ENCODE measurements around the genes NAA35 and SHC3.

GRCh38 chr9:83657976-83658872 is 35.3 kb downstream of the IDNK start:
- RRBS = no CpG with 5 or more reads among the region's 4 CpGs

GRCh38 chr9:83670377-83670975 is 37.3 kb downstream of the UBQLN1 start:
- RRBS = no CpG with 5 or more reads among the region's 7 CpGs

GRCh38 chr9:83965575-83965963 is 9.0 kb upstream of the C9orf64 start:
- RRBS = no CpG with 5 or more reads among the region's 6 CpGs

DNA sequence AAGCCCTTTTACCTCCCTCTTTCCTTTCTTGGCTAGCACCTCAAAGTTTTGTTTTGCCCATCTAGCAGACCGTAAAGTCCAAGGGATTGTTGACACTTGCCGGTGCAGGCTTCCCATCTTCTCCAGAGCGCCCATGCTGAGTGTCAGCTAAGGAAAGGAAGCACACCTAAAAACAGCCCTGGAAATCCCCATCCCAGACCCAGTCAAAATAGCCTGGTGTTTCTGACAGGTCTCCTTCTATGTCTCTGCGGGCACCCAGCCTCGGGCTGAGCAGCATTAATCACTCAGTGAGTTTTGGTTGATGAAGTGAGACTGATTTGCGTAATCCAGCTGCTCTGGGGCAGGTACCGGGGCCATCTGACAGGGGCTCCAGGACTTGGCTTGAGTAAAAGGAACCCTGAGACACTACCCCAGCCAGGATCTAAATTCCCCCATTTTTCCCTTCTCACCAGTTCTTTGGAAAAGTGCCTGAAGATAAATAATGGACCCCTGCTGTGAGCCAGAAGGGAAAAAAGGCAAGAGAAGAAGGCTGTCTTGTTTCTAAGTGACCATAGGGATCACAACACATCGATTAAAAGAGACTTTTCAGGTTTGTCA is 647 bp downstream of the SLC28A3 start:
- RRBS = no CpG with 5 or more reads among the region's 8 CpGs

- RRBS = no CpG with 5 or more reads among the region's 2 CpGs
Observed at GRCh38 chr9:84874618-84875063, 205.1 kb downstream of the NTRK2 start.

DNA sequence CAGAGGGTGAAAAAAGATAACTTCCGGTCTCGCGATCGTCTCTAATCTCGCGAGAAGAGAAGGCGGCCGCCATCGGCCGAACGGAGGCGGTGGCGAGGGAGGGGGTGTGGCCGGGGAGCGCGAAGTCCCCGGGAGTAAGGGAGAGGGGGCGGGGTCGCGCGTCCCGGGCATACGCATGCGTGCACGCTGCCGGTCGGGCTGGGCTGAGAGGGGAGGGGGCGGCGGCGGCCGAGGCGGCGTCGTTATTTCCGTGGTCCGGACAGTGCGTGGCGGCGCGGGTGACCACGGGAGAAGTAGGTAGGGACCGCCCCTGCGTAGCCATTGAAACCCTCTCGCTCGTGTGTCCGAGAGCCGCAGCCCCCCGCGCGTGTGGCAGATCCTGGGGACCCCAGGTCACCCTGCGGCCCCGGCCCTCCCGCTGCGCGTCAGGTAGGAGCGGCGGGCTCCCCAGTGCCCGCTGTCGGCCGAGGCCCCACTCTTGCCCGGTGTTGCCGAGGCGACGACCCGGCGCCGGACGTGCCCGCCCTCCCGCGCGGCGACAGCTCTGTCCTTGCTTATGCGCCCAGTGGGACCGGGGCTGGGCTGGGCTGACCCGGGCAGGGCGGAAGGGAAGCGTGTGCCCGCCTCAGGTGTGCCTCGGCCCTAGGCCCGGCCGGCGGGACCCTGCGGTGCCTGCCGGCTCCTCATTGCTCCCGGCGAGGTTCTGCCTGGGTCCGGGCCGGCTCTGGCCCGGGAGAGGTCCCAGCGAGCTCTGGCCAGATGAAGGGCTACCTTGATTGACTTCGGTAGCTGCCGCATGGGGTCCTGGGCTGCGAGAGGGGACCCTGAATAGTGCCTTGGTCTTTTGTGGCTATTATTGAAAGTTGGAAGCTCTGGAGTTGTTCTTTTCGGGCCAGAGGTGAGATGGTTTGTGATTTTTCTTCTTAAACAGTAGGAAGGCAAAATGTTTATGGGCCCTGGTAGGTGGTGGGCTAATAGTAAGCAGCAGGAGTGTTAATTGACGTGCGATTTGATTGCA is at the start of gene NAA35:
TSS of gene NAA35 (plus strand) at position 170 of the 1,018 bp plus-strand sequence.
- RRBS = 1% methylated on average over 51 of the region's 97 CpGs

- RRBS = no CpG with 5 or more reads among the region's 1 CpG
Observed at GRCh38 chr9:86000367-86000639, 59.4 kb downstream of the NAA35 start.

GRCh38 chr9:86046281-86047169 is 52.8 kb downstream of the GOLM1 start:
- RRBS = no CpG with 5 or more reads among the region's 19 CpGs

- RRBS = no CpG with 5 or more reads among the region's 5 CpGs
Observed at GRCh38 chr9:86351935-86352280, 2.3 kb downstream of the TUT7 start.

DNA sequence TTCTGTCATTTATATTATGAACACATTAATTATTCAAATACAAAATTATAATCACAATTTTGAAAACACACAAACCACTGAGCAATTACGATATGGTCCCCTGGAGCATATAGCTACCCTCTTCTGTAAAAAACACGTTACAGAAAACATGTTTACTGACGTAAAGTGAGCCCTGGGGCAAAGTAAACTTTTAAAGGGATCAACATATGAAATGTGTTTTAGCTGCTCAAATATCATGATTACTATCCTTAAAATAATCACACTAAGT is 2.0 kb downstream of the TUT7 start:
- RRBS = no CpG with 5 or more reads among the region's 3 CpGs

GRCh38 chr9:86406328-86406885 is 52.2 kb upstream of the TUT7 start:
- RRBS = no CpG with 5 or more reads among the region's 6 CpGs

DNA sequence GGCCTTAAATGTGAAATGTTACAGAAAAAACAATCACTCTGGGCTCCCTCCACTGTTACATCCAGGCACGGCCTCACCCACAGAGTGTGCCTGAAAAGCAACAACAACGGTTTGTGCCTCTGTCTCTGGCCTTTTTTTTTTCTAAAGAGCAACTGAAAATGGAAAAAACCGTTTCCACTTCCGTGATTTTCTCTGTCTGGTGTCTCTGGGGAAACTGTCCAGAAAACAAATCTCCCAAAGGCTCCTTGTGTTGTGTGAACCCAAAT is 221.7 kb upstream of the TUT7 start:
- RRBS = no CpG with 5 or more reads among the region's 4 CpGs

GRCh38 chr9:87569573-87570627 is 72.2 kb downstream of the DAPK1 start:
- RRBS = no CpG with 5 or more reads among the region's 6 CpGs

DNA sequence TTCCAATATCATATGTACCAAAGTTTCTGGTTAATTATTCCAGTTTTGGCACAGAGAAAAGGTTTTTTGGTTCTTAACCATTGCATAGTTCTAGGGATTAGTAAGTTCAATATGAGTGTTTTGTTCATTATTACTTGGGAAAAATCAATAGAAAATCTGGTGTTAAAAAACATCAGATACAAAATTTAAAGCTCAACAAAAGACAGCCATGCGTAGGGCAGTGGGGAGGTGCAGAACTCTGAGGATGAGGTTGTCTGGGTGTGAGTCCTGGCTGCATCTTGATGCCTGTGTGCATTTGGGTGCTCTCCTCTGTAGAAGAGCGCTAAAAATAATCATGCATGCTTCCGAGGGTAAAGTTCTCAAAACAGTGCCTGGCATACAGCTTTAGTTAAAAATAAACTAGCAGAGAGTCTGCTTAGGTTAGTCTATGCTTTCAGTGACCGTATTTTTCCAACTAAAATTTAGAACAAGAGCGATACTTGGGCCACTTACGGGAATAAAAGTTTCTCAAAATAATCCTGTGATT is 55.4 kb upstream of the SPATA31C2 start:
- RRBS = no CpG with 5 or more reads among the region's 6 CpGs

- RRBS = no CpG with 5 or more reads among the region's 84 CpGs
Observed at GRCh38 chr9:88533715-88534886, 877 bp upstream of the NXNL2 start.

DNA sequence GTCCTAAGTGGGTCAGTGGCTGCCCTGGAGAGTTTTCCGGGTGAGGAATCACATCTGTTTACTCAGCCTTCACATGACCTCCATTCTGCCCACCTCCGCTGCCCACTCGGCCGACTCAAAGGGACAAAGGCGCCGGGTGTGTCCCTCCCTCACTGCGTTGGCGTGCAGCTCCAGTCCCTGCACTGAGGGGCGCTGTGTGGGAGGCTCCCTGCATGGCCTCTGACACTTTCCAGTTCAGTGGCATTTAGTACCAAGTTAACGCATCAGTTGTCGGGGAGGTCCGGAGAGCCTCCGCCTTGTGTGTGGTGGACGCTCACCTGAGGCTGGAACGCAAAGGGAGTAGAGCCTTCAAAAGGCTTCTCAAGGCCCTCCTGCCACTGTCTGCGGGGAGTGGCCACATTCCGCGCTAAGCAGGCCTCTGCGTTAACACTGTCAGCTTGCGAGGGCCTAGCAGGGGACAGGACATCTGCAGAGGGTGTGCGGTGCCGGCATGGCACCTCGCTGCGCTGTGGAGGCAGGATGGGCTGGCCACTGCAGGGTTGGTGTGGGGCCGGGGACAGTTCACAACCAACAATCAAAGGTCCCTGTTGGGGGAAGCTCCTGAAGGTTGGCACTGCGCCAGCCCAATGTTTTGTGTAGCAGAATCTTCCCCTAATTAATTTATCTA is 171.6 kb downstream of the NXNL2 start:
- RRBS = 85% methylated on average over 9 of the region's 26 CpGs

DNA sequence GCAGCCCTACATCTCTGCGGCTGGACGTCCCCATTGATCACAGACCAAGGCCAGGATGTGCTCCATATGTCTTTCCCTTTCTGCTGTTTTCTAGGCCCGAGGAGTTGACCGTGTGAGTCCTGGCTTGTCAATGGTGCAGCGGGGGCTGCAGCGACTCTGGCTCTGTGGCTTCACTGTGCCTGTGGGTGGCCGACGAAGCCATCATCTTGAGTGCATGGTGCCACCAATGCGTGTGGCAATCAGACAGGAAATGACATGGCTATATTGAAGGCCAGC is 67.8 kb upstream of the S1PR3 start:
- RRBS = no CpG with 5 or more reads among the region's 9 CpGs

GRCh38 chr9:88993623-88993989 is 2.3 kb downstream of the S1PR3 start:
- RRBS = no CpG with 5 or more reads among the region's 8 CpGs

DNA sequence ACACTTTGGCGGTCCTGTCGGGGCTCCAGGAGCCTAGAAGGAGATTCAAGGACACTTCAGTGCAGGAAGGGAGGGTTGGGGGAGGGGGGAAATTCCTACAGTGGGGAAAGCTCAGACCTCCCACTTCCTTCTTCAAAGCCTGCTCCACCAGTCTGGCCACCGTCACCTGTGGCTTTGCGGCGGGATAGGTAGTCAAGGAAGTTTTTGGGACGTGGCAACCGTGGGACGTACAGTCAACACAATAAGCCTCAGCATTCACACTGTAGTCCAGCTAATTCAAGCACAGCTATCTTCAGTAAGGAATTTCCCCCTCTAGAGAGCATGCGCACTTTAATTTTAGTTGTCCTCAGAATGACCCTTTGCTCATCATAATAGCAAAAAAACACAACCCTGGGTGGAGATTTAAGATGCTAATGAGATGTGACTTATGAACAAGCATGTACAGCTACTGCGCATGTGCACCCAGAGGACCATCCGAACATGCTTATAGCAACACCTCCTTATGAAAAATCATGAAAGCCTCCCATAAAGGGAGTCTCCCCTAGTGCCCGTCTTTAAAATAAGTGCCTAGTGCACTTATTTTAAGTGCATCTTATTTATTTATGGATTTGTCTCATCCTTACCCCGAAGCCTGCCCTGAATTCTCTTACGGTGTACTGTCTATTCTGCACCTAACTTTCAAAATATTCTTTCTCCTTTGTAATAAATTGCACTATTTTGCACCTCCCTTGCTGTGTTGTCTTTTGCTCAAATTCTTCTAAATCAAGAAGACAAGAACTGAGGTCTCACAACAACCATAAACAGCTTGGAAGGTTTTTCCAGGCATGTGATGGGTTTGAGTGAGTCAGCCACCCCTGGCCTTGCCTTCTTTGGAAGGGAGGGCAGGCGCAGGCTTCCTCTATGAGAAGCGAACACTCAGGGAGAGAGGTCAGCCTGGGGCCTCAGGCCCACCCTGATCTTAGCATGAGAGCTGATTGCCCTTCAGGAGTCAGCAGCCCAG is 31.2 kb downstream of the S1PR3 start:
- RRBS = no CpG with 5 or more reads among the region's 16 CpGs

DNA sequence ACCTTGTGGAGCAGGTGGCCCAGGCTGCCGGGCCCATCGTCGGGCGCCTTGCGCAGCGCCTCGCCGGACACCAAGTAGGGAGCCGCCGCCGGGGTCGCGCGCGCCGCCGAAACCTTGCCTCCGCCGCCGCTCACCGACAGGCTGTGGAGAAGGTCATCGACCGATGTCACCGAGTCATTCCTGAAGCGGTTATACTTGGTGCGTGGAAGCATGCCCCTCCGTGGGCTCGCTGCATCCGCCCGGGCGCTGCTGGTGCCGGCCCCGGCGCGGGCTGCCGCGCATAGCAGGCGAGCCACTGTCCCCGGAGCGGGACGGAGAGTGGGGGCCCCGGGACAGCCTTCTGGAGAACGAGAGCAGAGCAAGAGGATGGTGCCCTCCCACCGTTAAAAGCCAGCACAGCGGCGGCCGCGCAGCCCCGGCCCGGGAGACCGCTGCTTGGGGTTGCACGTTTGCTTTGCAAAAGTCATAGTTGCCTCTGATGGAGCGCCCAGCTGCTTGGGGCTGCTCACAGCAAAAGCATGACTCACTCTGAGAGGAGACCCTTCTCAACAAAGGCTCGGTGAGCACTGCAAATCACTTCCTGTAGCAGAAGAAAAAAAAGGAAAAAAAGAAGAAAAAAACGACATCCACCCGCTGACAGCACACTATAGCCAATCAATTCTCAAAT is at the start of gene SHC3:
TSS of gene SHC3 (minus strand) at position 570 of the 667 bp plus-strand sequence.
- RRBS = 2% methylated on average over 17 of the region's 56 CpGs